Bronchus (tissue), 1 donor: Measurements from ENCODE around the genes GHRH and VSTM2L.

DNA sequence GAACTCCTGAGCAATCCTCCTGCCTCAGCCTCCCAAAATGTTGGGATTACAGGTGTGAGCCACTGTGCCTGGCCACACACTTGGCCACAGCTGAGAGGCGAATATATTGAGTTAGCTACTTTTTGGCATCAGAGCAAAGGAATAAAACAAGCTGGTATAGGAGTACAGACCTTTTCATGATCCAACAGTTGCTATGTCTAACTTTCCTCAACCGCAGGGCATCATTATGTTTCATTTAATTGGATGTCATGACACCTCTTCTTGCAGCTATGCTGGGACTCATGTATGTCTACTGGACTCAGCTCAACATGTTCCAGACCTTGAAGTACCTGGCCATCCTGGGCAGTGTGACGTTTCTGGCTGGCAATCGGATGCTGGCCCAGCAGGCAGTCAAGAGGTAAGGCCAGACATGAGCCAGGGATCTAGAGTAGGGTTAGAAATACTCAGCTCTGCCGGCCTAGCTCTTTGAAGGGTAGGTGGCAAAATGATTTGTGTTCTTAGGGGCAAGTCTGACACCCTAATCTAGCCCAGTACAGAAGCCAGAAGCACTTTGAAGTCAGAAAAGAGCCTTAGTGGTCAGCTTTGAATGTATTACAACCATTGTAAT lies 25.2 kb downstream of the GHRH start:
- PRO-cap = no peak

DNA sequence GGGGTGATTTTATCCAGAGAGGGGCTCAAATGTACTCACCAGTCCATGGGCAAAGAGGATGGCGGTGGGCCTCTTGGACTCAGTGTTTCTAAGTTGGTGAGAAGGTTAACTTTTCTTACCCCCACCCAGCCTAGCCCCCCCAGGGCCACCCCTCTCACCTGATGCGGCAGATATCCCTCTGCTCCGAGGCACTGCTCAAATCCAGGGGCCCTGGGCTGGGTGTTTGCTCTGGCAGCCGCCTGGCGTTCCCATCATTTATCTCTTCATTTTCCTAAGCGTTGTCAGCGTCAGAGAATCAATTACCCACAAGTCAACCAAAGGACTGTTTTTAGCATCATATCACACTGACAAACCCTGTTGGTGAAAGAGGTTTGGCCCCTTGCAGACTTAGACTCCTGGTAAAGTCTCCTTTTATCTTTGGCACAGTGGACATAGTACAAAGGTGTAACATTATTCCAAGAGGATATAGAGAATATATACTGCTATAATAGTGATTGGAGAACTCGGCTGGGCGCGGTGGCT lies at the start of gene GHRH:
Gene GHRH (minus strand): TSS at position 230 of the 522 bp plus-strand sequence.
- PRO-cap = no peak

DNA sequence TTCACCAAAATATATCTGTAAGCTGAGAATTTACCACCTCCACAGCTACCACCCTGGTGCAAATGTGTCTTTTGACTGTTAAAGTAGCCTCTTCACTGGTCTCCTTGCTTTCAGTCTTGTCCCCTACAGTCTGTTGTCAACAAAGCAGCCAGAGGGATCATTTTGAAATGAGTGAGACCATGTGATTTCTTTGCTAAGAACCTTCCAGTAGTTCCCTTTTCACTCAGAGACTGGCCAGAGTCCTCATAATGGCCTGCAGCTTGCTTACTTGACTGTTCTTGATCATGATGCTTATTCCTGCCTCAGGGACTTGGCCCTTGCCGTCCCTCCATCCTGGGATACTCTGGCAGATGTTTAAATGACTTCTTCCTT lies 4.8 kb downstream of the MANBAL start:
- PRO-cap = no peak

DNA sequence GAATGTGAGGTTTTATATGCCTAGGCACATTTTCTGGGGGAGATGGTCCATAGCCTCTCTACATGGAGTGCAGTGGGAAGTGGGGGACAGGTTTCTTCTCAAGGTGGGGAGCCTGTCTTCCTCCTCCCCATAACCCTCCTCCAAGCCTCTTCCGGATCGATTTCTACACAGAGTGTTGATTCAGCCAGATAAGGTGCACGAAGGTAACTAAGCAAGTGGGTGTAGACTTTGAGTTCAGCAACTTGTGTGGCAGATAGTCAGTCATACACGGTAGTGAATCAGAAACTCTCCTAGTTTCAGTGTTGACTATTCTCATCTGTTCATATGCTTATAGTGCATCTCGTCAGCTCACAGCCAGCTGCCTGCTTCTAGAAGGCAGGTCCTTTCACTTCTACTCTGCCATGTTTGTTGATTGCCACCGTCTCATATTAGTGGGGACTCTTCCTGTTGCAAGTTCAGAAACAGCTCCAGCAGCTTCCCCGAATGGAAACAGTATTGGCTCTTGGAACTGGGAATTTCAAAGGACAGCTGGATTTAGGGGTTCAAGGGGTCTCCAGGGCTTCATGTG lies 19.2 kb downstream of the MANBAL start:
- PRO-cap = no peak

DNA sequence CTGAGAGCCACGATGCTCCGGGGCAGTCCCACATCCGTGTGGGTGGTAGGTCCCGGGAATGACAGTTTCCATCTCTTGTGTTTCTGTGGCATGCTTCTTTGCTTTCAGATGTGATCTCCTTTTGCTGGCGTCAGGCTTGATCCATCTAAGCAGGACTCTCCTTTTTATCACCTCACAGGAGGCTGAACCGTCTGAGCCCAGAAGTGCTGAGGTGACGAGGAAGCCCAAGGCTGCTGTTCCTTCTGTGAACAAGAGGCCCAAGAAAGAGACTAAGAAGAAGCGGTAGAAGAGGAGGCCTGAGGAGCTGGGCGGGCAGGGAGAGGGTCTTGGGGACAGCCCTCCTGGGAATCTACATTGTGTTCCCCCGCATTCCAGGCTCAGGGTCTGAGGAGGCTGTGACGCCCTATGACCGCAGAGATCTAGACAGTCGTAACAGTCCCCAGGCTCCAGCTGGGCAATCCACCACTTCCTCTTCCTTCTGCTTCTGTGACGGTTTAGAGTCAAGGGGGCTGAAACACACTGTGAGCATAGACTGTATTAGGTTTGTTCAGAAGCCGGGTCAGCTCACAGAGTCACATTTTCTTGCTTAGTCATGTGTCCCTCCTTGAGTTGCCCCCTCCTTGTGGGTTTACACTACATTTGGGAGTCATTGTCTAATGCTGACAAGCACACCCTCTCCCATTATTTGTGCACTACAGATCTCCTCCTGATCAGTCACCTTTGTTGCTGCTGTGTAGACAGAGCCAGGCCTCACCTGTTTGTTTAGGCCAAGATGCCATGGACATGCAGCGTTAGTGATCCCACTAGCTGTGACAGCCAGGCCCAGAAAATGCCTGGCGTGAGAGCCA lies 26.9 kb downstream of the MANBAL start:
- PRO-cap = no peak

DNA sequence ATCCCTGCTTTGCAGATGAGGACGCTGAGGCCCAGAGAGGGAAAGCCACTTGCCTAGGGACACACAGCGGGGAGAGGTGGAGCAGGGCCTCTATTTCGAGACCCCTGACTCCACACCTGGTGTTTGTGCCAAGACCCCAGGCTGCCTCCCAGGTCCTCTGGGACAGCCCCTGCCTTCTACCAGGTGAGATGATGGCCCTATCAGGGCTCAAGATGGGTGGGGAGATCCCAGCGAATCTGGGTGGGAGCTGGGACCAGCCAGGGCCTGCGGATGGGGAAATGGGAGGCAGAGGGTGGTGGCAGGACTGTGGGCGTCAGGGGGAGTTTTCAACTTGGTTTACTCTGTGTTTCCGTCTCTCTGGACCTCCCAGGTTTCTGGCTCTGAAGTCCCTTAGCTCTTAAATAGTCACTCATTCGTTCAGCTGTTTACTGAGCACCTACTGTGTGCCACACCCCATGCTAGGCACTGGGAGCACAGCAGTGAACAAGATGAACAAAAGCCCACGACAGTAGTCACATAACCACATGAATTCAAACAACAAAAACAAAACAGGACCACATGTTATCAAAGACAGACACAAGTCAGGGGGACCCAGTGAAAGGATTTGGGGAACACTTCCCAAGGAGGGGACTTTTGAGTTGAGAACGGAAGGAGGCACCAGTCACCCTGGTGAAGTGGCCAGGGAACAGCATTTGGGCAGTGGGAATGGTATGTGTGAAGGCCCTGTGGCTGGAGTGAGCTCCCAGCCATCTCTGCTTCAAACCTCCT lies 36.8 kb downstream of the SRC start:
- PRO-cap = no peak

- PRO-cap = no peak
Measured at GRCh38 chr20:37396137-37397055, 50.5 kb downstream of the SRC start.

DNA sequence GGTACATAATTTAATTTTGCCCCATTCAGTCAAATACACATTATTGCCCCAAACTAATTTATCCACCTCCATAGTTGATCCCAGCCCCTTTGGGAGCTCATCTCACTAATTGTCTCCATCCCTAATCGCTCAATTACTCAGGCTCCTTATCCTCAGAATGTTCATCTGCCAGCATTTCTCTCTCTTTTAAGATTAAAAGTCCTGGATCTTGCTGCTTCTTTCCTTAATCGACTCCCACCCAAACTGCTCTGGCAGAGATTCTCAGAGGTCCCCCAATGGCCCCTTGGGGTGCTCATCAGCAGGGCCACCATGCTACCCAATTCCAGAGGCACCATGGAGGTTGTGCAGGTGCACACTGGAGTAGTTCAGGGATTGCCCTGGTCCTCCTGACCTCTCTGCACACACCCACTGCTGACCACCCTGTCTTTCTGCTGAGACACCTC lies 18.3 kb upstream of the NNAT start:
- PRO-cap = no peak

GRCh38 chr20:37567549-37567890 lies 39.8 kb upstream of the BLCAP start:
- PRO-cap = no peak

DNA sequence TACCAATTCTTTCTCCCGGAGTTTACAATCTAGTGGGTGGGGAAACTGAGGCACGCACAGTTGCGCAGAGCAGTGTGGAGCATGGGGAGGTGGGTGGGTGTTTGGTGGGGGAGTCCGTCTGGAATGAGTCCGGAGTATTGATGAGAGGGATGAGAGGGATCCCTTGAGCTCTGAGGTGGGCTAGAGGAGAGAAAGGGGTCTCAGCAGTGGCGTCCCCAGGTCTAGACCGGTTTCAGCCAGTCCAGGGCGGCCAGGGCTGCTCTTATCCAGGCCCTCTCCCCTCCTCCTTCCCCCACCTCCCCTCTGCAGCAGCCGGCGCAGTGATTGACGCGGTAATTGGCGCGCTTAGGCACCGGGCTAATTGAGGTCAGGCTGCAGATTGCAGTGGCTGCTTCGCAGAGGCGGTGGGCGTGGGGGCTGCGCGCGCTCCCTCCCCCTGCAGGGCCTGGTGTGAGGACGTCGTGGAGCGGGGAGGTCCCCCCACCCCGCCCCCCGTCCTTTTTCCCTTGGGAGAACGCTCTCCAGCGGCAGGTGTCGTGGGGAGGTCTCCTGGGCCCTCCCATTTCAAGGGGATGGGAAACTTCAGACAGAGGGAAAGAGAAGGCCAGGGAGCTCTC lies 70.3 kb upstream of the BLCAP start:
- PRO-cap = no peak

GRCh38 chr20:37712613-37712974 lies 18.8 kb downstream of the CTNNBL1 start:
- PRO-cap = no peak

- PRO-cap = bidirectional peak, plus-strand start at chr20:37903129, minus-strand start at chr20:37902862
Measured at GRCh38 chr20:37902569-37903334, at the start of gene VSTM2L. Gene VSTM2L, plus strand, starts transcription at chr20:37903127.

DNA sequence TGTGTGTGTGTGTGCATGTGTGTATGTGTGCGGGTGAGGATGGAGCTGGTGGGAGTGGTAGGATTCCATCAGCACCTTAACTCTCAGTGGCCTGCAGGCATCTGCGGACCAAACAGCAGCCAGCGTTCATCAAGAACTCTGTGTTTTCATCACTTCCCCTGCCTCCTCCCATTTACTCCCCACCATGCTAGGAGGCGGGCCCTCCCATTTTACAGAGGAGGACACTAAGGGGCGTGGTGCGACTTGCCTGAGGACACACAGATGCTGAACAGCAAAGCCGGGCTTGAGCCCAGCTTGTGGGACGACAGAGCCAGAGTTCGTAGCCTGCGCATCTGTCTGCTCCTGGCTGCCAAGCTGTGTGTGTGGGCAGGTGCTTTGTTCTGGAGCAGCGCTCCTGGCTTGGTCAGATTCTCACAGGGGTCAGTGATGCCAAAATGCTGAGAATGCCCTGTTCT lies 9.0 kb downstream of the VSTM2L start:
- PRO-cap = no peak

DNA sequence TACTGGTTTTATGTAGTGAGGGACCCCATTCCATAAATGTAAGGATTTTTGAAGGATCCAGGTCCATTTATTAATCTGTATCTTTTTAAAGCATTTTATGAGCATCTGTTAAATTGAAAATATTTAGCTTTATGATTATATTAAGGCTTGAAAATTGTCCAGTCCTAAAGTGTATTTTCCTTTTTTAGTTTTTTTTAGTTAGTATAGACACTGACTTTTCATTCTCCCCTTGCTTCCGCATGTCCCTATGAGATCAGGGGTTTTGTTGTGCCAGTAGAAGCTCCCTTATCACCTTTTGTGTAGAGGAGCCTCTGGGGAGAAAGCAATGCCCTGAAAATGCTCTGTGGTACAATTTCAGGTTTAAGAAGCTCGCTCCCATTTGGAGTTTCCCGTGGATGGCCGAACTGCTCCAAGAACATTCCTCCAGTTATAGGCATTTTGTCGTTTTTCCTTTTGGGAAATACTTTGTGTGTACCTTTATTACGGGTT lies 49.8 kb downstream of the RPRD1B start:
- PRO-cap = no peak

DNA sequence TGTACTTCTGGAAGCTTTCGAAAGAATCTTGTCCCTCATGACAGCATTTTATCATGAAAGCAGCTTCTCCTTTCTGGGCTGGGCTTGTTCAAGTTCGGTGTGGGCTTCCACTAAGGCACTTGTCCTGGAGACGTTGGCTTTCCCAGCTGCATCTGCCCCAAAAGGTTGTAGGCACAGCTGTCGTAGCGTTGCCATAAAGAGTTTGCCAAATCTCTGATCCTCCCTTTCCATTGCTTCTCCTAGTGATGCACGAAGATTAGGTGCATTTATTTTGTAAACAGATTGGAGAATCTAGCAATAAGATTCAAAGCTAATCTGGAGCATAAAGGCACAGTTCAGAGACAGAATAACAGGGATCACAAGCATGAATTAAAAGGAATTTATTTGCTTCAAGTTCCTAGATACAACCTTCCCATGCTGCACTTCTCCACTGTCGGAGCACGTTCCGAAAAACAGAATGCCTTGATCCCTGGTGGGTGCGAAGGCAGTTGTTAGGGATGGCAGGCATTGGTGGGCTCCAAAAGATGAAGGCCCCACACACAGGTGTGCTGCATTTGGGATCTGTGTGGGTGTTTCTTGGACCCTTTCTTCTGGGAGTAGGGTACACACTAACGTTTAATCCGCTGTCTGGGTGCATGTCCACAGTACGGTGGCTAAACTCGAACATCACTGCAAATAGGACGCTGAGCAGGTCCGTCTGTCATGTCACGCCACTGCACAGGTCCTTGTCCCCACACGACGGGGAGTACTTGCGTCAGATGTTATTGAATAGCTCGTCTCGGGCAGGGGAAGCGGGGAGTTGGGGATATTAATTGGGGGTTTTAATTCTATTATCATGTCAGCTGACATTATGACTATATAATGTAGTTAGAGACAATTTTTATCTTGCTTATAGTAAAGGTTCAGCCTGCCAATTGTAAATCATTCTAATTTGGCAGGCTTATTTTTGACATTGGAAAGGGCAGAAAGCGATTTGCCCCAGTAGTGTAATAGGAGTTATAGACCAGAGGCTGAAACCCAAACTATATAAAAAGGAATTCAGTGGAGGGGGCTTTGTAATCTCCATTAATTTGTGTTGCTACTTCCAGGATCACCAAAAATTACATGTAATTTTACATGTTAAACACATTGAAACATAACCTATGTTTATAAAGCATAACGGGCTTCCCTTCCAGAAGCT lies 57.0 kb downstream of the RPRD1B start:
- PRO-cap = no peak

GRCh38 chr20:38091374-38092402 lies 58.1 kb downstream of the RPRD1B start:
- PRO-cap = no peak

GRCh38 chr20:38108766-38109520 lies 56.1 kb downstream of the TGM2 start:
- PRO-cap = no peak

DNA sequence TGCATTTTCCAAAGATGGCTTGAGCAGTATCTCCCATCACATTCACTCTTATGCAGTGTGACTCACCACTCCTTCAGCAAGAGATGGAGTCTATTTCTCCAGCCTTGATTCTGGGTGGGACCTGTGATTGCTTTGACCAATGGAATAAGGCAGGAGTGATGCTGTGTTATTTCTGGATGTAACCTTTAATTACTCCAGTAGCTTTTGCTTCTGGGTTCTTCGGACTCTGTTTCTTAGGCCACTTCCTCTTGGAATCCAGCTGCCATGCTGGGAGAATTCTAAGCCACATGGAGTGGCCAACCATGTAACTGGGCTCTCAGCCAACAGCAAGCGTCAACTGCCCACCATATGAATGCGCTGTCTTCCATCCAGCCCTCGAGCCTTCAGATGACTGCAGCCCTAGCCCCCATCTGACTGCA lies 50.7 kb downstream of the TGM2 start:
- PRO-cap = no peak

- PRO-cap = no peak
Measured at GRCh38 chr20:38128678-38129759, 36.1 kb downstream of the TGM2 start.

DNA sequence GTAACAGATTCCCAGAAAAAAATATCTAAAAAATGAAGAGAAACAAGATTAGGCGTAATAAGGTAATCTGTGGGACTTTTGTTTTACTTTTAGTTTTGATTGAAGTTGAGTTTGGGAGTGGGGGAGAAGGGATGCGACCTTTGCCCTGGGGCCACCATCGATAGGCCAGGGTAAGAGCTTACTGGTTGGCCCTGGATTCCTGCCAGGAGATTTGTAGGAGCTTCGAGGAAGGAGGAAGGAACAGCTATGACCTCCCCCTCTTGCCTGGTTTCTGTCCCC lies 21.4 kb downstream of the TGM2 start:
- PRO-cap = no peak